ENCODE data around the gene EDIL3.

DNA sequence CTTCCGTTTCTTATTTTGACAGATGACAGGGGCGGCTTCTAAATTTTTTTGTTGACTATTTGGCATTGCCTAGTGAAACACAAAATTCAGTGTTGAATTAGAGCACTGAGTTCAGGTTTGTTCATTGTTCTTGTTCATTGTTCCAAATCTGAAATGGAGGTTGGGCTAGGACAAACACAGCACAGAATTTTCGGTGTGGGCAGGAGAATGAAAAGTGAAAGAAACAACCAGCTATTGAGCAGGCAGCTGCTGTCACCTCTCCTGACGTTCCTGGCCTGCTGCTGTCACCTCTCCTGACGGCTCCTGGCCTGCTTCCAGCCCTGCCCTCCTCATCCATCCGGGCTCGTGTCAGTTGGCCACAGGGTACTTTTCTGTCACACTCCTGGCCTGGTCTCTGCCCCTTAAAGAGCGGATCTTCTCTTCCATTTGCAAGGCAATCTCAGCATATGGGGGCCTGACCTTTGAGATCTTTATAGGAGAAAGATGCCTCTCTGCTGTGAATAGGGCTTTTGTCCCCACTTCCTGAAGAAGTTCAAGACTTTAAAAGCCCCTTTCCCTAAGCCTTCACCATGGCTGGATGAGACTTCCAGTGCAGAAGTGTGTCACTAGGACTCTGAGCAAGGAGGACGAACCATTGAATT lies 45.2 kb upstream of the CKMT2 start:
- PRO-cap: no peak

DNA sequence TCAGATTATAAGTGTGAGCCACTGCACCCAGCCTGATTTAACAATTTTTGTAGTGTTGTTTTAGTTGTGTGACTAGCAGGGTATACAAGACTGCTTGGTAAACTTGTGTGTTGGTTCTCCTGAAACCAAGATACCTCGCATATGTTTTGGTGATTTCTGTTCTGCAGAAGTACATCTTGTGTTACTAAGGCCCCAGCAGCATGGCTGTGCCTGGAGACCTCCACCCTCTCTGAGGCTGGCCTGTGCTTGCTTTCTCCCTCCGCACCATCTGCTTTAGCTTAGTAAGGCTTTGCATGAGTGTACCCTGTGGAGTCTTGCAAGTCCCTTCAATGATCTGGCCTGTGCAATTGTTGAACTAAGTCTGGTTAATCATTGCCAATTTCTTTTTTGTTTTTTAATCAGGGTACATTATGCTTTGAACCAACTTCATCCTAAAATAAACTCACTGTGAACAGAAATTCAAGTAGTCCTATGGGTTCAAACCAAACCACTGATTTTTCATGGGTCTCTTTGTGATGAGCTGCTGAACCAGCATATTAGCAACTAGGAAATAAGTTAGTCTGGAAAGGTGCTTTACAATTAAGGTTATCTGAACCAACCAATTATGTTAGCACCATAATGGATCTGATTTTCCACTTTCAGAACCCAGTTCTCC lies 32.3 kb downstream of the ACOT12 start:
- PRO-cap: no peak

DNA sequence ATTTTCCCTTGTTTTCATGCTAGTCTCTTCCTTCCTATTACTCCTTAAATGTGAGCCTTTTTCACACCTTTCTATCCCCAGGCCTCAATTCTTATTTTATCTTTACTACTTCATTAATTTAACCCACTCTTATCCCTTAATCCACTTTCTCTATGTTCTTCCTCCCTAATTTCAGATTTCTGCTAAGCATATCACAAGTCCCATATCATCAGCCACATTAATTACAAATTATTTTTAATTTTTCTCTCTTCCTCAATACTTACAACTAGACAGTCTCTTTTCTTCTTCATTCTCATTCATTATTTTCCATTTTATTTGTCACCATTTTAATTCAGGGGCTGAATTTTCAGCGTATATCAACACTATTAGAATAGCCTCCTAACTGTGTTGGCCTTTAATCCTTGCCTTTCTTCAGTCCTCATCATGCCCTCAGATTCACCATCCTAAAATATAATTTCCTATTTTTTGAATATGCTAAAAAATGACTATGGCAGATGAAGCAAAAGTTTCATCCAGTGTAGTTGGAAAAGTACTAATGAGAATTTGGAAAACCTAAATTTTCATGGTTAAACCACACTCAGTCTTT lies 142.8 kb downstream of the SSBP2 start:
- PRO-cap: no peak

DNA sequence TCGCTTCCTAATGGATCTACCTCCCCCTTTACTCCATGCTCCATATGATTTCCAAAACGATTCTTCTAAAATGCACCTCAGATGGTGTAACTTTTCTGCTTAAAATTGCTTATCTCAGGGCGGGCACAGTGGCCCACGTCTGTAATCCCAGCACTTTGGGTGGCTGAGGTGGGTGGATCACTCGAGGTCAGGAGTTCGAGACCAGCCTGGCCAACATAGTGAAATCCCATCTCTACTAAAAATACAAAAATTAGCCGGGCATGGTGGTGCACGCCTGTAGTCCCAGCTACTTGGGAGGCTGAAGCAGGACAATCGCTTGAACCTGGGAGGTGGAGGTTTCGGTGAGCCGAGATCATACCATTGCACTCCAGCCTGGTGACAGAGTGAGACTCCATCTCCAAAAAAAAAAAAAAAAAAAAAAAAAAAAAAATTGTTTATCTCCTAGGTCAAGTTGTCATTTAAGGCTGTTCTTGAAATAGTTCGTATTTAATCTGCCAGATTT lies 12.1 kb downstream of the SSBP2 start:
- PRO-cap: no peak

DNA sequence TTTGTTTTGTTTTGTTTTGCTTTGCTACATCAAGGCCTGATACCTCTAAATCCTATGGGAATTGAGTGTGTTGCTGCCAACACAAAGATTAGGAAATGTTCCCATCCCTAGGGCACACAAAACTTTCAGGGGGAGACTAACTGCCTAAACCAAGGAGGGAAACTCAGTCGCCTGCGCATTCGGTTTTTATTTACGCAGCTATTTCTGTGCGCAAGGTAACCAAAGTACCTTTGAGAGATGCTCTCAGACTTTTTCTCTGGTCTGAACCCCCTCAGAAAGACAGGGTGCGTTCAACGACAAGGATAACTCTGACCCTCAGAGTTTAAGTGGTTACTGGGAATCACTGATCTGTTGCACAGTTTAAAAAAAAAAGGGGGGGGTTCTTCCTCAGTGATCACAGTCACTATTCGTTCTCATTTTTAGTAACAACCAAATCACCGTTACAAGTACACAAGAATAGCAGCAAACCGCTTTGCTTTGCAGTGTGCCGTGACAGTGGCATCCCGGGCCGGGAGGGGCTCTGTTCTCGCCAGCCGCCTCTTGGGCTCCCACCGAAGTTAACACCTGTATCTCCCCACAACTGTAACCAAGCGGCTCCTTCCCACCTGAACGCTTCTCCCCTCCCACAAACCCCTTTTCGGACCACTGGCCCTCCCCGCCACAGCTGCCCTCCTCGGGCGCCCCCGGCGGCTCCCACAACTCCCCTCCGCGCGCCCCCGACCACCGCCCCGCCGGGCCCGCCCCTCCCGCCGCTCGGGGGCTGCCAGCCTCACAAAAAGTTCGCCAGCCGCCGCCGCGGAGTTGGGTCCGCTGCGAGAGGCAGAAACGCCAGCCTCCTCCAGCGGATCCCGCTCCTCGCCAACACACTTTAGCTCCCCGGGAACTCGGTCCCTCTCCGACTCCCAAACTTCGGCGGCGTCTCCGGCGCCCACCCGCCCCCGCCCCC lies 1.3 kb downstream of the SSBP2 start:
- PRO-cap: no peak

DNA sequence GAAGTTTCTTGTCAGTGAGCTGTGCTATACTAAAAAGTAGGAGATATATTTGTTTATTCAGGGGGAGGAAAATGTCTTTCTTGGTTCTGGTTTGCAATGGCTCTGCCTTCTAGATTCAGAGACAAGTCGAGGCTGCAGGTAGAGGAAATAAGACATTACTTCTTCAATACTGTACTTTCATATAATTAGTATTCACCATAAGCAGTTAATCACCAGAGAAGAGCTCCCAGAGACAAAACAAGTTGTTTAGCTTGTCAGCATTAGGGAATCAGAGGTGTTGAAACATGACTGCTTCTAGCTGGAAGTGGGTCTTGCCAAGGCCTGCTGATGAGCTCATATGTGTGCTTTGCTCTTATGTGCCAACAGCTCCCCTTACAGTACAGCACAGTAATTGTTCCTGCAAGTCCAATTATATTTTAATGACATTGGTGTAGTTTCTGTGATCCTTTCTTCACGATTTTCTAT lies 112.4 kb downstream of the RPS23 start:
- PRO-cap: no peak

DNA sequence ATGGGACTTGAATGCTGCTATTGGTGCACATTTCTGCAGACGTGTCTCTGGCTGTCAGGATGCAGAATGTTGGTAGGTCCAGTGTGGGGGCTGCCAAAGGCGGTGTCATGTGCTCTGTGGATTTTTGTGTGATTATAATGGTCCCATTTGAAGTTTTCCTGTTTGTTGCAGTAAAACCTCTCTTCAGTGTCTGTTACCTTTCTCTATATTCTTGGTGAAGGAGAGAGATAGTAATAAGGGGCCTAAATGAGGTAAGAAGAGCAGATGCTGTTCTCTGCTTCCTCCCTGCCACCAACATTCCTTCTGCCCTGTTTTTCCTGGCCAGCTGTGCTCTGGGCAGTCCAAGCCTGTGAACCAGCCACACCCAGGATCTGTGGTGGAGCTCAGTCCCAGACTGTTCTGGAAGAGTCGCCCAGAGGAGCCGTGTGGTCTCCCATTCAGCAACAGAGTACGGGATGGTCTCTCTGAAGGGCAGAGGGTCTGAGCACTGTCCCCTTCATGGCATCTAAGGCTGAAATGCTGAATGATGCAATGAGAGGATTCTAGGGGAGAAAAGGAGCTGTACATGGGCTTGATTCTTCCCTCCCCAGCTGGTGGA lies 70.5 kb upstream of the RPS23 start:
- PRO-cap: no peak

DNA sequence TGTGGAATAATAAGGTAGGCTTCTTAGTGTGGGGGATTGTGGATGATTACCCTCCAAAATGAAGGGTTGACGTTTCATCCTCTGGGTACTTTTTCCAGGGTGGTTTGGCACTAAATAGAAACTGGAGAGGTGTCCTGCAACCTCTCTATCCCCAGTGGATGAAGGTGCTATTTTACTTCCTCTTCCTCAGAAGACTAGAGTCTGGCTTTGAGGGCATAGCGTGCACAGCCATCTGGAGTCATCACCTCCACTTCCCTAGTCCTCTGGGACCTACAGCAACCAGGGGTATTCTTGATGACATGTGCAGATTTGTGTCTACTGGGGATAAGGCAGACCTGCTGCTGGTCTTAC lies 260.9 kb upstream of the RPS23 start:
- PRO-cap: no peak

GRCh38 chr5:83027085-83027813 lies 49.9 kb downstream of the TMEM167A start:
- PRO-cap: no peak

GRCh38 chr5:83095814-83096260 lies 18.5 kb downstream of the XRCC4 start:
- PRO-cap: no peak

GRCh38 chr5:83157078-83157571 lies 79.8 kb downstream of the XRCC4 start:
- PRO-cap: no peak

- PRO-cap: unidirectional peak, minus-strand start at chr5:84384793
These were observed at the start of gene EDIL3 for GRCh38 chr5:84384094-84384953. Gene EDIL3 (minus strand): TSS chr5:84384880.

GRCh38 chr5:86570635-86571071 lies 47.1 kb upstream of the COX7C start:
- PRO-cap: no peak

- PRO-cap: bidirectional peak, plus-strand start at chr5:87267887, minus-strand start at chr5:87267738
These were observed 203 bp upstream of the RASA1 start for GRCh38 chr5:87267573-87267786.

GRCh38 chr5:87305170-87306124 lies 37.8 kb downstream of the RASA1 start:
- PRO-cap: no peak

- PRO-cap: no peak
These were observed 53.0 kb downstream of the RASA1 start for GRCh38 chr5:87320777-87321085.

- PRO-cap: no peak
These were observed 1.3 kb downstream of the CCNH start for GRCh38 chr5:87411452-87411754.

- PRO-cap: no peak
These were observed 215.7 kb downstream of the MEF2C start for GRCh38 chr5:88667215-88667705.

- PRO-cap: bidirectional peak, plus-strand start at chr5:88676052, minus-strand start at chr5:88675933; unidirectional peak, minus-strand start at chr5:88676261
These were observed 207.2 kb downstream of the MEF2C start for GRCh38 chr5:88675540-88676482.

DNA sequence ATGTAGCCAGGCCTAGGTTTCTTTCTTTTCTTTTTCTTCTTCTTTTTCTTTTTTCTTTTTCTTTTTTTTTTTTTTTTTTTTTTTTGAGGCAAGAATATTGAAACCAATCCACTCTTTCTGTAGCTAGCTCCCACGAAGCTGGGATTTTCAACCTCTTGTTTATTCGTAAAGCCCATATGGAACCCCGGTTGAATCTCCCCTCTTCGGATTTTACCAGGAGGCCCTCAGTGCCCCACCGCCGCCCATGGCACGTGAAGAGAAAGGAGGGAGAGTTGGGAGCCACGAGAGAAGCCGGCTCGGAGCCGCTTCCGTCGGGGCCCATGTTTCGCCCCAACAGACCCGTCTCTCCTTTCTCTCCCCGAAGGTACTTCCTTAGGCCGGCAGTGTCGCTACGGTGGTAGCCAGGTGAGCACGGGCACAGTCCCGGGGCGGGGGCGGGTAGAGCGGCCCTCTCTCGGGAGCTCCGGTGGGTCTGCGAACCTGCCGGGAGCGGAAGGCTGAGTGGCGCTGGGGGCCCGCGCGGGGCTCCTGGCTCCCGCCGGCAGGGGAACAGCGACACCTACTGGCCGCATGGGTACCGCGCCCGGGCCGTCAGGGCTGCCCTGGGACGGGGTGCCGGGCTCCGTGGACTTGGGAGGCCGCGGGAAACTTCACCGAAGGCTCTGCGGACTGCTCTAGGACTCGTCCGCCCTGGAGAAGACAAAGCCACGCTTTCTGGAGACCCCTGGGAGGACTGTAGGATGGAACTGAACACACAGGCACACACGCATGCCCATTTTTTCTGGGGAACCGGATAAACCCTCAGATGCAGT lies 202.7 kb downstream of the MEF2C start:
- PRO-cap: unidirectional peak, minus-strand start at position 530 of the sequence